Subcutaneous adipose tissue (tissue), 3 donors: ENCODE measurements around a stretch of chr18.

DNA sequence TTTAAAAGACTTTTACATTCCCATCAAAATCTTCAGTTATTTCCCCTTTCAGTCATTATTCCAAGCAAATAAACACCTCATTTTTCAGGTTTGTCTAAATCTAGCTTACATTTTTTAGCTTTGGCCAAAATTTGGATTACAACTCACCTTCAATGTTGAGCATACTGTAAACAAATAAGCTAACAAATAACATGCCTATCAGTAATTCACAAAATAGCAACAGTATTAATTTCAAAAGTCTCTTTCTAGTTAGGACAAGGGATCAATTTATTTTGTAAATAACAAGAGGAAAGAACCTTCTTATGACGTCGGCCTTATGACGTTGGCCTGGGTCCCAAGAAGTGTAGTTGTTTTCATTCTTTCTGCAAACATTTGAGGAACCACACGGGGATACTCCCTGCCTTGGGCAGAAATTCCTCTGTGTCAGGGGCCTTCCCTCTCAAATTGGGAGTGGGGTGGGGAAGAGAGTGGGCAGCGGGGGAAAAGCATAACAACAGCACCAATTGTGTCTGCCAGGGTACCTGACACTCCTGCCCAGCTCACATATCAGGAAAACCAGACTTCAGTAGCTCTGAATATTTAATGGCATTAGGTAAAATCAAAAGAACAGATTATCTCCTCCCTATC is 1.3 kb downstream of the CCDC68 start:
- PRO-cap = no peak
- RAMPAGE, long total RNA, 3 experiments = no peak in any of the 3 experiments

GRCh38 chr18:55100739-55101284 is 141.6 kb upstream of the CCDC68 start:
- PRO-cap = unidirectional peak, plus-strand start at chr18:55101033
- RAMPAGE, long total RNA, 3 experiments = no peak in any of the 3 experiments

- PRO-cap = no peak
- RAMPAGE, long total RNA, 3 experiments = no peak in any of the 3 experiments
These were observed 160.1 kb upstream of the CCDC68 start for GRCh38 chr18:55119331-55119798.

- PRO-cap = no peak
- RAMPAGE, long total RNA, 3 experiments = no peak in any of the 3 experiments
These were observed 292.3 kb upstream of the CCDC68 start for GRCh38 chr18:55251573-55252015.

- PRO-cap = bidirectional peak, plus-strand start at chr18:55319756, minus-strand start at chr18:55319691
- RAMPAGE, long total RNA, 3 experiments = no peak in any of the 3 experiments
These were observed 268.5 kb downstream of the TCF4 start for GRCh38 chr18:55319356-55319933.

- PRO-cap = no peak
- RAMPAGE, long total RNA, 3 experiments = no peak in any of the 3 experiments
These were observed 248.8 kb downstream of the TCF4 start for GRCh38 chr18:55339073-55339728.

DNA sequence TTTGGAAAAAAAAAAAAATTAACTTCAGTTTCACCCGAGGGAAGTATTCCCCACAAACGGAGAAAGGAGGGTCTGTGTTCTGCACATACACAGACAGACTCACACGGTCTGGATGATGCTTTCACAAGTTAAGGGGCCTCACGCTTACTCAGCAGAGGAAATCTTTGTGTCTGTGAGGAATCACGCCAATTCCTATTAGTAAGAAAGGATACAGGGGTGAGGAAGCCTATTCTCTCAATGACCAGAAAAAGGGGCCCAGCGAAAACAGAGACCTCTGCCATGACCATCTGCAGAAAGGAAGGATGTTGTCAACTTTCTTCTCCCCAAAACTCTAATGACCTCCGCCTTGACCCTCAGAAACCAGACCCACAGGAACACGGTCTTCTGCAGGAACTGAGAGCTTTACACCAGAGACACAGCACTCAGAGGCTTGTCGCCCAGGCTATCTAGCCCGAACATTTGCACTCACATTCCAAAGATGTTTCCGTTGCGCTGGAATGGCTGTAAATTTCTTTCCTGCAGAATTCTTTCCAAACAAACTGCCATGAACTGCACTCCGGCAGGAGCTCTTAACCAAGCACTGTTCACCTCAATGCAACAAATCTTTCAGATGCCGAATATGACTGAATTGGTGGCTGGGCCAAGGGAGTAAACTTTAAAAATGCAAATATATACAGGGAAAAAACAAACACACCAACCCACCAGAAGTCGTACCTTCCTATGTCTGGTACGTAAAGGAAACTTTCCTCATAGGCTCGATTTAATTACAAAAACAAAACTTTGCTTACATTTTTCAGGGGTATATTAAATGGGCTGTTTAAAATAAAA is 186.2 kb downstream of the TCF4 start:
- PRO-cap = bidirectional peak, plus-strand start at position 195 of the sequence, minus-strand start at position 103 of the sequence; bidirectional peak, plus-strand start at position 533 of the sequence, minus-strand start at position 329 of the sequence
- RAMPAGE, long total RNA, 3 experiments = no peak in any of the 3 experiments

DNA sequence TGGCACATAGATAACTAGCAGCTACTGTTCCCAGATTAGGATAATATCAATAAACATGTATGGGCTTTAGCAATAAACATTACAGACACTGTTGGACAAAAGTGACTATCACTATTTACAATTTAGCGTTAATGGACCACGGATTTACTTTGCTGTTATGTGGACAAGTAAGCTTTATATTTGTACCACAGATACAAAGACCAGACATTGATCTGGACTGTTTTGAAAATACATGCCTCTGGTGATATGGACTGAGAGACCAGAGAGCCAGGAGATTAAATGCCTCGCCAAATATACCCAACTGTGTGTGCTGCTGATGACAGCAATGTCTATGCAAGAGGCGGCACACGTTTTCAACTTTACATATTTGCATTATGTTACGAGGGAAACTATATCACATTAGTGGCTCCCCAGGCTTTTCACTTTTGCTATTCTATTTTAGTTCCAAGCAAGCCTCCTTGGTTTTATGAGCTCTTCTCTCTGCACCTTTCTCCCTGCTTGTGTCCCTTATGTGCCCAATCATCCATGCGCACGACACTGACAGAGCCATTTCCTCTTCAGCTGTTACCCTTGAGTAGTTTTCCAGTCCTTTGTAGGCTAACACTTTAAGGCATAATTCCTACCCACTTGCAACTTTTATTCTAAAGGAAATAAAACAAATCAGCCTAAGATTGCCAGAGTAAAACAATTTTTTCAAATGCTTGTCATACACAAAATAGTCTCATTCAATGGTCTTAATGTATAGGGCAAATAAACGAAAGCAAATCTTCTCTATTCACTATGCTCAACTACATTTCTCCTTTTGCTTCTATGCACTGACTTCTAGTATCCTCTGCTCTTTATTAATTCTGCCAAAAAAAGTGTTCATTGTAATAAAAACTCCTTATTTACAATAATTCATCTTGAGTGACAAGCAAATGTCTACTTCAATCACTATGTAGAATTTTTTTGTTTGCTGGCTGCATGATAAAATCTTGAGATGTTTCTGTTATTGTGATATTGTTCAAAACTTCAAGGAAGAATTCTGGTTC is 154.3 kb downstream of the TCF4 start:
- PRO-cap = no peak
- RAMPAGE, long total RNA, 3 experiments = no peak in any of the 3 experiments

DNA sequence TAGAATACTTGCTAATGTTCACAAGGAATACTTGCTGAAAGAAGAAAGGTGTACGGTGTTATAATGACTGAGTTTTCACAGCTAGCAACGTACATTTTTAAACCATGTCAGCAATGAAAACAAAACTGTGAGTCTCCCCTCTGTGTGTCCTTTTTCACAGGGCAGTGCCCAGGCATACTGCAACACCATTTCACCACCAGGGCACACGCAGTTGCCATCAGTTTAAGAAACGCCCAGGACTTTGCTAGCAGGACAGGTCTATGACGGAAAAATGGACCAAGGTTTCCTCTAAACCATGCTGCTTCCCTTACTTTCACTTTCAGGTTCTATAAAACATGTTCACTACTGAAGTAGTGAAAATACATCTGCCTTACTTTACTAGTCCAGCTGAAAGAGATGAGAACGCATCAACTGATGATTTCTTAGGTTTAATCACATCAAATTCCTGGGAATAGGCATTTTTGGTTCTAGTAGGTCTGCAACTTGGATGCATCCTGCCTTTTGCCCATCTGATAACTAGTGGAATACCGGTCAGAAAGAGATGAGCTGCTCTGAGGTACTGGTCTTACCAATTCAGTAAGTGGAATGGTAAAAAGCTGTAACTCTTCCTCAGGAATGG is 110.5 kb downstream of the TCF4 start:
- PRO-cap = bidirectional peak, plus-strand start at position 378 of the sequence, minus-strand start at position 166 of the sequence
- RAMPAGE, long total RNA, 3 experiments = no peak in any of the 3 experiments

- PRO-cap = no peak
- RAMPAGE, long total RNA, 3 experiments = no peak in any of the 3 experiments
These were observed 480.2 kb upstream of the TCF4 start for GRCh38 chr18:56068307-56068506.

DNA sequence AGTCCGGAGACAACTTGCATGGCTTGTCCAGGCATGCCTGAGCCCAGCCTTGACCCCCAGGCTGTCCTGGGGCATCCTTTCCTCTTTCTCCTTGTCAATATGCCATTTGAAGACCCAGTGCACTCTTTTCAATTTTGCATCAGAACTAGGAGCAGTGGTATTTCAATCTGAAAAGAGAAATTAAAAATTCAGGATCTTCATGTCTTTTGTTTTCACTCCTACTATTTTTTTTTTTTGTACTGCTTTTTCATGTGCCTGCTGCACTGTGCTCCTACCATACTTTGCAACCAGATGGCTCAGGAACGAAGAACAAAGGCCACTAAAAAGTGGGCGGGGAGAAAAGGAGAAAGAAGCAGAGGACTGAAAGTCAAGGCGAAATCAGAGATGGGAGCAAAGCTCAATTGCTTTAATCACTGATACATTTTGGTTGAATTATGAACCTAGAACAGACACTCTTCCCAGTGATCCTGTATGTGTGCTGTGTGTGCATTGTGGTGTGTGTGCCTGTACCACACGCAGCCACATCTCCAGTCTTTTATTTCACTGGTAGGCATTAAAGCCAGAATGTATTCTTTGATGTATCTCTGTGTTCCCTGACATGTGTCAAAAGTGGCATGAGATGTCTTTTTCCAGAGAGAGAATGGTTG is 495.9 kb upstream of the TCF4 start:
- PRO-cap = no peak
- RAMPAGE, long total RNA, 3 experiments = no peak in any of the 3 experiments

DNA sequence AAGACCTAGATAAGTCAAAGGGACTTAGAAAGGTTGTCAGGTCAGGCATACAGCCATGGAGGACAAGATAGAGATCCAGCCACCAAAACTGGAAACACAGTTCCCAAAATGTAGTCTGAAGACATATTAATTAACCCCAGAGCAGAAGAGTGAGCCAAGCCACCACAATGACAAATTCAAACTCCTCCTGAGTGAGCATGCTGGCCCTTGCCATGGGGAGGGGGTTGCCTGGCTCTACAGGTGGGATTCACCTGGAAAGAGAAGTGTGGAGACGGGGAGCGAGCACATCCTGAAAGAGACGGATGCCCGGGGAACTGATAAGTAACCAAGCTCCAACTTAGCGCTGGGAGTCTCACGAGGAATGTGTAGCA is 151.1 kb downstream of the TXNL1 start:
- PRO-cap = no peak
- RAMPAGE, long total RNA, 3 experiments = no peak in any of the 3 experiments

DNA sequence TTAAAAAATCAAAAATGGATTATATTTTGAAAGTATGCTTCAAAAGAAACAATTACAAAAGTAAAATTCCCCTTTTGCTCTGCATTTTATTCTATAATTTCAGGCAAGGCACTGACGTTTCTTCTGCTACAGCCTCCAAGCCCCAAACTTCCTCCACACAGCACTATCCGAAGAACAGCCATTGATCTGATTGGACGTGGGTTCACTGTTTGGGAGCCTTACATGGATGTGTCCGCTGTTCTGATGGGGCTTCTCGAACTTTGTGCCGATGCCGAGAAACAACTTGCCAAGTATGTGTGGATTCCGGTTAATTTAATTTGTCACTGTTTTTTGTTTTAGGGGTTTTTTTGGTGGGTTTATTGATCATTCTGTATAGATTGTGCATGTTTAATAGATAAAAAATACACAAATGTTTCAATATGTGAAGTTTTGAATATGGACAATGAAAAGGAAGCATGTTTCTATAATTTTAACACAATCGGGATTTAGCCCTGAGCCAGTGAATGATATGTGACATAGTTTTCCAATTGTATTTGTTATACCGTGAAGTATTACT is 223.0 kb upstream of the BOD1L2 start:
- PRO-cap = no peak
- RAMPAGE, long total RNA, 3 experiments = no peak in any of the 3 experiments

DNA sequence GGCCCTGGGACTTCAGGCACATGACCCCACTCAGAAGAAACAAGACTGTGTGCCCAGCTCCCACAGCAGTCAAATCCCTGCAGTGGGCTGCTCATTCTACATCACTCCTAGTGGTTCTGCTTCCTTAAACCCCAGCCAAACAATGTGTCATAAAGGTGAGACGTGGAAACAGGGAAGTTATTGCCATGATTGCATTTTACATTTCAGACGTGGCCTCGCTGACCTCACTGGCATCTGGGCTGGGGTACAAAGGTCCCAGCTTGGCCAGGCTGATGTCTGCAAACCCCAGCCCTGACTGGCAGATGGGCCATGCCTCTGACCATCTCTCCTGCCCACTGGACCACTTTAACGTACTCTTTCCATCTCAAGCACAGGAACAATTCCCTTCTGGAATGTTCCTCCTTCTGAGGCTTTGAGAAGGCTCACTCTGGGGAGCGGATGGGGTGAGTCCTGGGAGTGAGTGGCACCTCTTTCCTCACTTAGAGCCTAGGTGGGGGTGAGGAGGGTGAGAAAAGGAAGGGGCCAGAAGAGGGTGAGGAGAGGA is 96.2 kb upstream of the BOD1L2 start:
- PRO-cap = no peak
- RAMPAGE, long total RNA, 3 experiments = no peak in any of the 3 experiments

- PRO-cap = no peak
- RAMPAGE, long total RNA, 3 experiments = no peak in any of the 3 experiments
These were observed 53.5 kb downstream of the FECH start for GRCh38 chr18:57533045-57533449.

- PRO-cap = no peak
- RAMPAGE, long total RNA, 3 experiments = no peak in any of the 3 experiments
These were observed 47.6 kb upstream of the NARS1 start for GRCh38 chr18:57669267-57669662.

DNA sequence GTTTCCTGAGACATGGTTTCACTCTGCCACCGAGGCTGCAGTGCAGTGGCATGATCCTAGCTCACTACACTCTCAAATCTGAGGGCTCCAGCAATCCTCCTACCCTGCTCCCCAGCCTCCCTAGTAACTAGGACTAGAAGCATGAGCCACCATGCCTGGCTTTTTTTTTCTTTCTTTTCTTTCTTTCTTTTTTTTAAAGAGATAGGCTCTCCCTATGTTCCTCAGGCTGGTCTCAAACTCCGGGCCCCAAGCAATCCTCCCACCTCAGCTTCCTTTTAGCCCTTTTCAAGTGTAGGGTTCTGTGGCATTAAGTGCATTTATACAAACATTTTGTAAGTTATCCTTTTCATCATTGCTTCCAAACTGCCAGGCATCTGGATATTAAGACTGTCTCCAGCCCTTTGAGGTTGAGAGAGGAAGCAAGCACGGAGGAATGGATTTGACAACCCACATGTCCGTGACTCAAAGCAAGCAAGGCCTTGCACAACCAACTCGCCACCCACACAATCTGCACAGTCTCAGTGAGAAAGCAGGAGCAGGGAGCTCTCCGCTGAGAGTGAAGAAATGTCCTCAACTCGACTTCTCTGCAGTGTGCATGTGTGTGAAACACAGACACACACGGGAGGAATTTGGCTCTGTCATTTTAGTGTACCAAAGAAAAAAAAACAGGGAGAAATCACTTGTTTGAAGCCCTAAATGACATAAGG is 65.6 kb downstream of the ATP8B1 start:
- PRO-cap = no peak
- RAMPAGE, long total RNA, 3 experiments = no peak in any of the 3 experiments

GRCh38 chr18:57780679-57781390 is 22.3 kb downstream of the ATP8B1 start:
- PRO-cap = bidirectional peak, plus-strand start at chr18:57781146, minus-strand start at chr18:57781033
- RAMPAGE, long total RNA, 3 experiments = no peak in any of the 3 experiments

GRCh38 chr18:57792796-57793396 is 10.2 kb downstream of the ATP8B1 start:
- PRO-cap = bidirectional peak, plus-strand start at chr18:57793091, minus-strand start at chr18:57792950; bidirectional peak, plus-strand start at chr18:57793251, minus-strand start at chr18:57793226
- RAMPAGE, long total RNA, 3 experiments = no peak in any of the 3 experiments

GRCh38 chr18:58080370-58080875 is 36.4 kb downstream of the NEDD4L start:
- PRO-cap = no peak
- RAMPAGE, long total RNA, 3 experiments = no peak in any of the 3 experiments